SK-N-MC (cell line): ENCODE measurements around a stretch of chr17.

GRCh38 chr17:11174316-11174766 lies 66.7 kb upstream of the SHISA6 start:
- RRBS: no CpG with 5 or more reads among the region's 5 CpGs

DNA sequence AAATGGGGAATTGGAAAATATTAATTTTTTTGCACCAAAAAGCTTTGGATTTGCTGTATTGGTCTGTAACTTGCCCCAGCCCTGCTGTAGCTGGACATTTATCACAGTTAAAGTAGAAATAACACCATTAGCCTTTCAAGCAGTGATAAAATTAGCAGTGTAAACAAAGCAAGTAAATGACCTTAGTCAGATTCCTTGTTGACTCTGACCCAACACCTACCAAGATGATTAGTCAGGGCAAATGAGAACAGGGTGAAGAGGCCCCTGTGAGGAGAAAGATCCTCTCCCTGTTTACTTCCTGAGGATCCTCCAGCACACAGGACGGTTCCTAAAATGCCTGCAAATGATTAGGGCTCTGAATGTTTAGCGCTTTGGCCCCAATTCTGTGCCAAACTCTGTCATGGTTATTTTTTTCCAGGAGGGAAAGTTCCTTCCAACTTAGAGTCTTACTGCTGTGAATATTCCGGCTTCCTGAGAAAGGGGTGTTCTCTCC lies 259.1 kb upstream of the MYOCD start:
- RRBS: no CpG with 5 or more reads among the region's 3 CpGs

DNA sequence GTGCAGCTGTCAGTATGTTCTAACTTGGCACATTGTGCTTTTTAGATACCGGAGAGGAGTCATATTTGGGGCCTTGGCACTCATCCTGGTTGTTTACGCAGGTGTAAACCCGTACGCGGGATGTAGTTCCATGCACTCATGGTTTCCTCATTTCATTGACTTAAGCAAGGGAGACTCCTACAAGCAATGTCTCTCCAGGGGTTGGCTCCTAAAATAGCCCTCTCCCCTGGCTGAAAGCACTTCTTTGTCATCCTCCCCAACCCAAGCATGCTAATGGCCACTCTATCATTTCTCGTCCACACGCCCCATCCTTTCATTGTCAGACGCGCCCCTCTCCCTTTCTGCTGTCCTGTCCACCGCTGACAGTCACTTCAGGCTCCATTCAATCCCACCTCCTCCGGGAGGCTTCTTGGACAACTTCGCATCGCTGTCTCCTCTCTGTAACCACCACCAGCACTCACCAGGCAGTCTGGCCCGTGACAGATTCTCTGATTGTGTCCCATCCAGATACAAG lies 57.2 kb upstream of the ARHGAP44 start:
- RRBS: no CpG with 5 or more reads among the region's 14 CpGs

GRCh38 chr17:13223074-13223616 lies 205.3 kb upstream of the ELAC2 start:
- RRBS: no CpG with 5 or more reads among the region's 3 CpGs

DNA sequence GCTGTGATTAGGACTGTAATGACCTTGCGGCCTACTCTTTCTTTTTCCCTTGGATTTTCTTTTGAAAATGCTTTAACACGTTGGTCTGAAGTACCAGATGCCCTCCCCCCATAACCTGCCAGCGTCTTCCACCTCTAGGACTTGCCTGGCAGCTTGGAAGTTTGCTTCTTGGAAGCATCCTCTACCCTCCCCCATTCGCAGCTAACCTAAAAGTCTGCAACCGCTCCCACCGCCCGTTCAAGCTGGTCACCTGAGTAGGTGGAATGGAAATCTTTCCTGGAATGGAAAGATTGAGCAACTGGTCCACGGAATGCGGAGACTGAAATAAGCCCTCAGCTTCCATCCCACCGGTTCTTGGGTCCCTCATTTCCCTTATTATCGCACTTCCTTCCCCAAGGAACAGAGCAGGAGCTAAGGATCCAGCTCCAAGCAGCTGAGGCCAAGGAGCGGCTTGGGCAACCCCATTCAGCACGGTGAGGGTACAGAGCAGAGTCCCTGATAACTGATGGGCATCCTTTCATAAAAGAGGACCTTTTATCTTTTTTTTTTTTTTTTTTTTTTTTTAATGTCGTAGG lies 31.5 kb downstream of the HS3ST3B1 start:
- RRBS: no CpG with 5 or more reads among the region's 14 CpGs

DNA sequence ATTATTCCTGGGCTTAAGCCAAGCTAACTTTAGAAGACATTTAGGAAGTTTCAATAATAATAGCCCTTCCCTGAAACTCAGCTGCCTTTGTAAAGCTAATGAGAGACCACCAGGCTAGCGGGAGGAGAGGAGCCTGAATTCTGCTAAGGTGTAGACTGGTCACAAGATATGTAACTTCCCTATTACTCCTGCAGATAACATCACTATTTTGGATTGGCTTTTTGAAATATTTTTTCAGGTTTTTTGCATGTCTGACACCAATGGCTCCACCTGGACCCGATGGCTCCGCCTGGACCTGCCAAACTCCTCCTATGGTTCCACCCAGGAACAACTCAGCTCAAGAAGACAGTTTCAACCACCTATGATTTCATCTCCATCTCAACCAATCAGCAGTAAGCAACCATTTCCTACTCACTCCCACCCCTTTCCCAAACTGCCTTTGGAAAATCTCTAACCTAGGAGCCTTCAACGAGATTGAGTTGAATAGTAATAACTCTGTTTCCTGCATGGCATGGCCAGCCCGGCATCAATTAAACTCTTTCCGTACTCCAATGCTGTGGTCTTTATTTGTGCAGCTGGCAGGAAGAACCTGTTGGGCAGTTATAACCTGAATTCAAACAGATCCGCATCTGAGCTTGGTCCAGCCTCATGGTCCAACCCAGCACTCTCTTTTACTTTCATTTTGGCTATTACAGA lies 225.2 kb downstream of the HS3ST3B1 start:
- RRBS: no CpG with 5 or more reads among the region's 7 CpGs

GRCh38 chr17:14738539-14738701 lies 437.5 kb downstream of the HS3ST3B1 start:
- RRBS: no CpG with 5 or more reads among the region's 2 CpGs

DNA sequence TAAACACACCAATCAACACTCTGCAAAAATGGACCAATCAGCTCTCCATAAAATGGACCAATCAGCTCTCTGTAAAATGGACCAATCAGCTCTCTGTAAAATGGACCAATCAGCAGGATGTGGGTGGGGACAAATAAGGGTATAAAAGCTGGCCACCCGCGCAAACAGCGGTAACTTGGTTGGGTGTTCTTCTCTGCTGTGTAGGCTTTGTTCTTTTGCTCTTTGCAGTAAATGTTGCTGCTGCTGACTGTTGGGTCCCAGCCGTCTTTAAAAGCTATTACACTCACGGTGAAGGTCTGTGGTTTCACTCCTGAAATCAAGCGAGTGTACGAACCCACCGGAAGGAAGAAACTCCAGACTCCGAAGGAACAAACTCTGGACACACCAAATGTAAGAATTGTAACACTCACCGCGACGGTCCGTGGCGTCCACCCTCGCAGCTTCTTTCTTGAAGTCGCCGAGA lies 430.7 kb downstream of the PMP22 start:
- RRBS: no CpG with 5 or more reads among the region's 17 CpGs

GRCh38 chr17:15077316-15077515 lies 187.9 kb downstream of the PMP22 start:
- RRBS: no CpG with 5 or more reads among the region's 1 CpG

- RRBS: no CpG with 5 or more reads among the region's 5 CpGs
Measured at GRCh38 chr17:15249521-15249876, 15.6 kb downstream of the PMP22 start.

GRCh38 chr17:15306352-15306689 lies 35.1 kb downstream of the TEKT3 start:
- RRBS: no CpG with 5 or more reads among the region's 2 CpGs

- RRBS: no CpG with 5 or more reads among the region's 8 CpGs
Measured at GRCh38 chr17:15377435-15378104, 36.2 kb upstream of the TEKT3 start.

- RRBS: no CpG with 5 or more reads among the region's 9 CpGs
Measured at GRCh38 chr17:15398089-15398849, 56.9 kb upstream of the TEKT3 start.

GRCh38 chr17:15437200-15437866 lies 30.1 kb downstream of the CDRT4 start:
- RRBS: no CpG with 5 or more reads among the region's 5 CpGs

GRCh38 chr17:15447901-15448701 lies 19.3 kb downstream of the CDRT4 start:
- RRBS: no CpG with 5 or more reads among the region's 9 CpGs

GRCh38 chr17:15487552-15488125 lies 20.2 kb upstream of the CDRT4 start:
- RRBS: no CpG with 5 or more reads among the region's 4 CpGs

DNA sequence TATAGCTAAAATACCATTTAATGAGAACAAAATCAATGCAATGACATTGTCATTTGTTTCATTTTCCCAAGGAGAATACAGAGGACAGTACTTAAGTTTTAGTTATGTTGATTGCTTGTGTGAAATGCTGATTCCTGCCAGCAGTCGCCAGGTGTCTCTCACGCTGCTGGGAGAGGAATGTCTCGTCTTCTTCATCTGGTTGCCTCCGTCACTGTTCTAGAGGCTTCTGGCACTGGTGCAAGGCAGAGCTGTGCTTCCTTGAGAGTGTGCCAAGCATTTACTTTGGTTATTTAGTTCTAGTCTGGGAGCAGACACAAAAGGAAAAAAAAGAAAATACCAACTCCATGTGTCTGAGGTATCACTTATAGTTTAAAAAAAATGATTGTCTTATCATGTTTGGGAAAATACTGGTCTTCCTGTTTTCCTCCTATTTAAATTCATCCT lies 10.6 kb upstream of the TVP23C start:
- RRBS: no CpG with 5 or more reads among the region's 4 CpGs

GRCh38 chr17:15883892-15884120 lies 61.1 kb upstream of the ADORA2B start:
- RRBS: no CpG with 5 or more reads among the region's 3 CpGs

- RRBS: no CpG with 5 or more reads among the region's 12 CpGs
Measured at GRCh38 chr17:15946546-15947624, 2.0 kb downstream of the ADORA2B start.

DNA sequence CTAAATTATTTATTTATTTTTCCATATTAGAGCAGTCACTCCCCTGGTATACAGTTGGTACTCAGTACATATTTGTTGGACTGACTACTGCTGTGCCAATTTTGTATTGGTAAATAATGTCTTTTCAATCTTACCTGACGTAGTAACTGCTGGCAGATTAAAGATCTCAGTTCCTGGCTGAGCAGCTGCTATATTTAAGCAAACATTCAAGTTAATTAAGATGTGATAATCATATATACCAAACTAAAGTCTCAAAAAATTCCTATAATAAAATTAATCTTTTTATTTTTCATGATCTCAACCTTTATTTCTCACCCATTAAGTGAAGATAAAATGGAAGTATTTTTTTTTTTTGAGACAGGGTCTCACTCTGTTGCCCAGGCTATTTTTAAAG lies 40.7 kb downstream of the TTC19 start:
- RRBS: no CpG with 5 or more reads among the region's 1 CpG